Heart right ventricle (tissue), 2 donors: ENCODE measurements around a stretch of chr10.

GRCh38 chr10:22479405-22479831 lies 134.1 kb downstream of the SPAG6 start:
- PRO-cap, 2 experiments: no peak in any of the 2 experiments

GRCh38 chr10:22513396-22514221 lies 168.3 kb downstream of the SPAG6 start:
- PRO-cap, 2 experiments: no peak in any of the 2 experiments

- PRO-cap, 2 experiments: no peak in any of the 2 experiments
Measured at GRCh38 chr10:22530256-22530608, 184.1 kb downstream of the PIP4K2A start.

GRCh38 chr10:22607833-22608342 lies 106.5 kb downstream of the PIP4K2A start:
- PRO-cap, 2 experiments: no peak in any of the 2 experiments

DNA sequence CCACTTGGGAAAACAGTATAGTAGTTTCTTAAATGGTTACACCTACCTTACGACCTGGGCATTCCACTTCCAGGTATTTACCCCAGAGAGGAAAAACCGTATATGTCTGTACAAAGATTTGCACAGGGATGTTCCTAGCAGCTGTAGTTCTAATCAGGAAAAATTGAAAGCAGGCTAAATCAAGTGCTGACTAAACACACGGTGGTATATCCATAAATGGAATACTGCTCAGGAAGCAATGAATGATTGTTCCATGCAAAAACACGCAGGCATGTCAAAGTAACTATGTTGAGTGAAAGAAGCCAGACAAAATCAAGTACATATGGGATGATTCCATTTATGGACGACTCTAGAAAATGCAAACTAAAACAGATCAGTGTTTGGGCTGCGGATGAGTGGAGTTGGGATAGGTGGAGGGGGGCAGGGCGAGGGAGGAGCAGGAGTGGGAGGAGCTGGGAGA lies 575 bp upstream of the MSRB2 start:
- PRO-cap, 2 experiments: no peak in any of the 2 experiments

- PRO-cap, 2 experiments: no peak in any of the 2 experiments
Measured at GRCh38 chr10:23174758-23175204, 17.3 kb upstream of the PTF1A start.

DNA sequence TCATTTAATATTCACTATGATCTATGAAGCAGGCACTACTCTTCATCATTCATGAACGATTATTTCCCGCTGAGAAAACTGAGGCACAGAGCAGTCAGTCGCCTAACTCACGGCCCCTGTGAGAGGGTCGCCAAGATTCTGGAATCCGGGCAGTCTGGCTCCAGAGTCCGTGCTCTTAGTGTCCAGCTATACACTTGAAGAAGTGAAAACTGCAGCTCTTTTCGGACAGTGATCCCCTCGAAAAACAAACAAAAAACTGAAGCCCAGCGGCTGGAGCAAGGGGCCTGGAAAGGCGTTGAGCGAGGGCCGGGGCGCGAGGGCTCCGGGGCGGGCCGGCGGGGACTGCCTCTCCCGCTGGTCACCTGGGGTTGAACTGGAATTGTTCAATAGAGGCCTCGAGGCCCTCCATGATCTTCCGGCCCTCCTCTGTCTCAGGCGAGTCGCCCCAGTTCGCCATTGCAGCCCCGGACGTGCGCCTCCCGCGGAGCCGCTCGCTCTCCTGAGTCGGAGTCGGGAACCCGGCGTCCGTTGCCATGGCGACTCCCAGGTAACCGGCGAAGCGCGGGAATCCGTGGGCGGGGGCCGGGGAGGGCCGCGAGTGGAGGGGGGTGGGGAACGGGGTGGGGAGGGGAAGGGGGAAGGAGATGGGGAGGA lies 926 bp downstream of the C10orf67 start:
- PRO-cap, 2 experiments: peak in 2 of 2 experiments; most common plus-strand start position 266 of the sequence (in 1); most common minus-strand start position 497 of the sequence (in 1)

DNA sequence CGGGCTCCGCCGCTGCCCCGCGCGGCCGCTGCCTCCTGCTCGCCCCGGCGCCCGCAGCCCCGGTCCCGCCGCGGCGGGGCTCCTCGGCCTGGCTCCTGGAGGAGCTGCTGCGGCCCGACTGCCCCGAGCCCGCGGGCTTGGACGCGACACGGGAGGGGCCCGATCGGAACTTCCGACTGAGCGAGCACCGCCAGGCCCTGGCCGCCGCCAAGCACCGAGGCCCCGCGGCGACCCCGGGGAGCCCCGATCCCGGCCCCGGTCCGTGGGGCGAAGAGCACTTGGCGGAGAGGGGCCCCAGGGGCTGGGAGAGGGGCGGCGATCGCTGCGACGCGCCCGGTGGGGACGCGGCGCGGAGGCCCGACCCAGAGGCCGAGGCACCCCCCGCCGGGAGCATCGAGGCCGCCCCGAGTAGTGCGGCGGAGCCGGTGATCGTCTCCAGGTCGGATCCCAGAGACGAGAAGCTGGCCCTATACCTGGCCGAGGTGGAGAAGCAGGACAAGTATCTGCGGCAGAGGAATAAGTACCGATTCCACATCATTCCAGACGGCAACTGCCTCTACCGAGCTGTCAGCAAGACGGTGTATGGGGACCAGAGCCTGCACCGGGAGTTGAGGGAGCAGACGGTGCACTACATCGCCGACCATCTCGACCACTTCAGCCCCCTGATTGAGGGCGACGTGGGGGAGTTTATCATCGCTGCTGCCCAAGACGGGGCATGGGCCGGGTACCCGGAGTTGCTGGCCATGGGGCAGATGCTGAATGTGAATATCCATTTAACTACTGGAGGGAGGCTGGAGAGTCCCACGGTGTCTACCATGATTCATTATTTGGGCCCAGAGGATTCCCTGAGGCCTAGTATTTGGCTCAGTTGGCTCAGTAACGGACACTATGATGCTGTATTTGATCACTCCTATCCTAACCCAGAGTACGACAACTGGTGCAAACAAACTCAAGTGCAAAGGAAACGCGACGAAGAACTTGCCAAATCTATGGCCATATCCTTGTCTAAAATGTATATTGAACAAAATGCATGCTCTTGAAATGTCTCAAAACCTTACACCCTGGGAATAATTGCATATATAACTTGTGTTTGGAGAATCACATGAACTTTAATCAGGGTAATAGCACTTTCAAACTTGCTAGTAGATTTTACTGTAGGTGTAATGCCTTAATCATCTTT lies 1.4 kb downstream of the OTUD1 start:
- PRO-cap, 2 experiments: peak in 1 of 2 experiments; most common plus-strand start position 165 of the sequence (in 1); most common minus-strand start position 150 of the sequence (in 1)

DNA sequence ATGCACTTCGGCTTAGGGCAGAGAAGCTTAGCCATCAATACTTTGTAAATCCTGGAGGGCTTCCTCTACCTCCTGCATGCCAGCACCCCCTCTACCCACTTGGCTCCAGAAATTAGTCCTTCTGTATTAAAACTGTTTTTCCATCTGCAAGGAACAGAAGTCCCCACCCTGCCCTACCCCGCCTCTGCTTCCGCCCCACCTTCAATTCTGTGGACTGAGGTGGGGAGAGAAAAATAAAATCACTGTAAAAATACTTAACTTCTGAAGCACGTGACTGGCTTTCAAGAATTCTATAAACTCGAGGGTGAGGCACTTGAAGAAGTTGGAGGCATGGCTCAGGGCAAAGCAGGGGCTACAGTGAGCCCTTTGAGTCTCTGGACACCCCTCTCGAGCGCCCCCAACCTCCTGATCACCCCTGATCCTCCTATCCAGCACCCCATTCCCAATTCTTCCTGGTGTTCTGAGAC lies 7.4 kb upstream of the KIAA1217 start:
- PRO-cap, 2 experiments: no peak in any of the 2 experiments

DNA sequence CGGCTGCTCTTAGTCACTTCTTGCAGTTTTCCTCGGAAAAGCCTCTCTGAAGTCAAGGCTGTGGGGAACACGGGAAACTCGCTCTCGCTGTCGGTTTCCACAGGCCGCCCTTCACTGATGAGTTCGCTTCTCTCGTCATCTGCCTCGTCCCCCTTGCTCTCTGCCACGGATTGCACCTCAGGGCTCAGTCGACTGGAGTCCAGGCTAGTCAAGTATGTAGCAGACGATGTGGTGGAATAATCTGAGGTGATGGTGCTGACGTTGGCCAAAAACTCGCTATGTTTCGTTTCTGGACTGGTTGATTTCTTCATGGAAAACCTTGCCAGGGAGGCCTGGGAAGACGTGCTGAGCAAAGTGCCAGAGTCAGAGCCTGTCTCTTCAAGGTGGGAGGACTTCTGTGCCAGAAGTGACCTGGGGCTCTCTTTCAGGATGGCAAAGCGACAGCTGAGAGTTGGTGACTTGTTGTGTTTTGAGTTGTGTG lies 138.4 kb downstream of the ARHGAP21 start:
- PRO-cap, 2 experiments: no peak in any of the 2 experiments

DNA sequence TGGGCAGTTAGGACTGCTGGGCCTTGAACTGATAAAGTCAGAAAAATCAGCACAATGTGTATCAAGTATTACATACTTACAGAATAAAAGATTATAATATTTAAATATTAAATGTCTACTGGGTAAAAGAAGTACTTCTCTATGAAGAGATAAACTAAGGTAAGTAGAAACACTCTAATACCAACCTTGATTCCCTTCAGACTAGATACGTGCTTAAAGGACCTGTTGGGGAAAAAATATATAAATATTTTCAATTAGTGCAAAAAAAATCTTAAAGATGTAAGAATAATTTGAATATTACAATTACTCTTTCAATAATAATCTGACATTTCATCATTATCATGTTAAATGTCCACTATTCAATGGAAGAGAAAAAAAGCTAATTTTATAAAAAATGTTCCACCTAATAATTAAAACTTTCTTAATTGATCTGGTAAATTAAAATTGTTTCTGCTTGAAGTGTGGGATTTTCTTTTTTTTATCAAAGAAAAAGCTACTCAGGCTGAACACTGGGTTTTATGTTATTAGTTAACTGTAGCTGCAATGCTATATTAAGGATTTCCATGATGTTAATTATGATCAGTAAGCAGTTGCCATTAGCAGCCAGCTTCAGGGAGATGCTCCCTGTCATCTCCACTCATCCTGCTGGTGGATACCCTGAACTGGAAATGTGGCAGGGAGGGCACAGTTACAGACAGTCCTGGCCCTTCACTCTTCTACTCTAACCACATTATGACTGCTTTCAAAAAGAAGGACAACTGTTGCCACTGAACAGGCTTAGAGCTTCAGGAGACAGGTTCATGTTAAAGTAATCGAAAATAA lies 119.3 kb downstream of the ARHGAP21 start:
- PRO-cap, 2 experiments: no peak in any of the 2 experiments

- PRO-cap, 2 experiments: no peak in any of the 2 experiments
Measured at GRCh38 chr10:24618221-24619004, 105.3 kb downstream of the ARHGAP21 start.

GRCh38 chr10:24721805-24722164 lies 1.9 kb downstream of the ARHGAP21 start:
- PRO-cap, 2 experiments: no peak in any of the 2 experiments

DNA sequence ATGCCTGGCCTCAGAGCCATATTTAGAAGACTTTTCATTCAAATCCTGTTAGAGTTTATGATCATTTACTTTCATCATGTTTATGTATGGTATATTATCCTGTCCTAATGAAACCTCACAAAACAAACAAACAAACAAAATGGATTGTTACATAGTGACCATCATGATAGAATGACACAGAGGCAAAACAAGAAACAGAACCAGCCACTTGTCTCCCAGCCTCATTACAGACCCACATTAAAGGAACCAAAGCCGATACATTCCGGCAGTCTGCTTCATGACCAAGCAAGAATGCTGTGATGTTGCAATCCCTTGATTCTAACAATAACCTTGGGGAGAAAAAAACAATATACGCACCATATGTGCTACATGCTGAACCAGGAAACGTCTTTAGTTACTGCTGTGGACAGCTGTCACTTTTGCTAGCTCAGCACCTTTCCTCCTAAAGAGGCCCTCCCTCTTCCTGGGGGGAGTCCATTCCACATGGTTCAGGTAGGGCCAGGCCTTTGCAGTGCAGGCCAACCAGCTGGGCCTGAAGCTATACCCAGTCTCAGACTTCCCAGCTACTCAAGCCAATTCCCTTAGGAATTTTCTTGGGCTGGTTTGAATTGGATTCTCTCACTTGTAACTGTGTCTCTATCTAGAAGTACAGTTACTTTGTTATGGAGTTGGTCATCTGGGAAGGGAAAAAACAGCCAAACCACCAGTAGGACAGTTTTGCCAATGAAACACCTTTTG lies 79.1 kb downstream of the PRTFDC1 start:
- PRO-cap, 2 experiments: no peak in any of the 2 experiments

- PRO-cap, 2 experiments: peak in 2 of 2 experiments; most common minus-strand start chr10:24953331 (in 1)
Measured at GRCh38 chr10:24953226-24954160, 1.1 kb upstream of the PRTFDC1 start.

DNA sequence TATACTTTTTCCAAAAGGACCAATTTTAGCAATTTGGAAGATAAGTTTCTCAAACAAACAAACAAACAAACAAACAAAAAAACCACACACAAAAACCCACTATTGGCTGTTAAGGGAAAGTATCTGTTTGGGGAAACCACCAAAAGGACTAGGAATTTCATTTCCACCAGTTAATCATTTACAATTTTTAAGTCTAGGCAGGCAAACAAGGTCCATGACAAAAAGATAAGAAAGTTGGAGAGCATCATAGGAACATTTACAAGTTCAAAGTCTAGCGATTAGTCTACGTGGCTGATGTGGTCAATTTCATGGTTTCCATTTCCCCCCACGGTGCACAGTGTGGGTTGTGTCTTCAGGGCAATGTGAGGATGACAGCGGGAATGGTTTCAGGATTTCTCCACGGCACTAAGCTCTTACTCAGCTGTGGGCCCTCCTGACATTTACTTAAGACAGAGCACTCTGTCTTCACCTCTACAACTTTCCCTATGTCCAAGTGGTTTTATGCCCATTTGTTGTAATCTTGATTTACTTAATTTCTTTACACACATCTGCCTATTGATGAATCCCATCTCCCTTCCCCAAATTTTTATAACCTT lies 62.6 kb downstream of the THNSL1 start:
- PRO-cap, 2 experiments: no peak in any of the 2 experiments

DNA sequence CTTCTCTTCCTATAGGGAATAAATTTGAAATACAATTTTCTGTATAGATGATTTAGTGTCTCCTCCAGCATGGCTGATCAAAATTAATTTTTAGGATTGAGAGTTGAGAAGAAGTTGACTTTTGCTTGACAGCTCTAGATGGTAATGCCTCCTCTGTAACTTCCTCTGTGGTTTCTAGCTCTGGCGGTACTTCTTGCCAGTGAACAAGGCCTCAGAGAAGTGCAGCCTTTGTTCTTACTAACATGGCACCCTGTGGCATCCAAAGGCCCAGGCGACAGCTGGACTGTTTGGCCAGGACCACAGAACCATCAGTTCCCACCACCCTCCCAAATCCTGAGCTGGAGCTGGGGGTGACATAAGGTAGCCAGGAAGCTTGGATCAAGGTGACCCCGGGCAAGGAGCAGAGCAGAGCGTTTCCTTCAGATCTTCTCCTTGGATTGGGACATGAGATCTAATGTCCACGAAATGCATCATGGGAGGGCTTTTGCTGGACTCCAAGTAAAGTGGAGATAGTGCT lies 41.6 kb downstream of the APBB1IP start:
- PRO-cap, 2 experiments: no peak in any of the 2 experiments

GRCh38 chr10:26555630-26556493 lies 117.7 kb downstream of the APBB1IP start:
- PRO-cap, 2 experiments: no peak in any of the 2 experiments

- PRO-cap, 2 experiments: no peak in any of the 2 experiments
Measured at GRCh38 chr10:26598065-26598448, 99.4 kb upstream of the PDSS1 start.

- PRO-cap, 2 experiments: no peak in any of the 2 experiments
Measured at GRCh38 chr10:26682719-26683490, 14.6 kb upstream of the PDSS1 start.